SP-49 (cell line): ENCODE measurements around a stretch of chr15.

DNA sequence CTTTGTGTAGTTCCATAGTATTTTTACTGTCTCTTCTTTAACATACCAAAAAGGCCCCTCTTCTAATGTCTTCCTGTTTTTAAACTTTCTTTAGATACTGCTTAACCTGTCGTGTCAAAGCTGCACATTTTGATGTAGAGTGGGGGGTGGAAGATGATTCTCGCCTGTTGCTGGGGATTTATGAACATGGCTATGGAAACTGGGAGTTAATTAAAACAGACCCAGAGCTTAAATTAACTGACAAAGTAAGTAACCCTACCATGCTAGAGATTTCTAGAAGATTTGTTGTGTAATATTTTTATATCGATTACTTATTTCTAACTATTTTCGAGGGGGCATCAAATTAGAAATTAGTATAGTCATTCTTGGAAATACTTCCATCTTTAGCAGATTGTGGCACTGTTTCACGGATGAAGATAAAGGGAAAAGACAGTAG is 91.8 kb downstream of the RGMA start:
- PRO-cap: no peak

DNA sequence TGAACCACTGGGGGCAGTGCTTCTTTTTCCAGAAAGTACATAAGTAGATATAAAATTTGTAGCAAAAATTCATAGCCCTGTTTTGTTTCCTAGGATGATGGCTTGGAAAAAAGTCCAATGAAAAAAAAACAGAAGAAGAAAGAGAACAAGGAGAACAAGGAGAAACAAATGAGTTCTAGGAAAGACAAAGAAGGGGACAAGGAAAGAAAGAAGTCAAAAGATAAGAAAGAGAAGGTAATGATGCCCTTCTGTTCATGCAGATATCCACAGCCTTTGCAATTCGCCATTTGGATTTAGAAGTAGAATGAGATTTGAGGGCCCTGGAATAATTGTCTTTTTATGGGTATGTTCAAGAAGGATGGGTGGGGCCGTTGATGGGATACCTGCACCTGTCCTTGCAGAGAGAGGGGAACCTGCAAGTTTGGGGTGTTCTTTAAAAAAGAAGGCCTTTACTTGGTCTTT is 86.9 kb downstream of the RGMA start:
- PRO-cap: no peak

DNA sequence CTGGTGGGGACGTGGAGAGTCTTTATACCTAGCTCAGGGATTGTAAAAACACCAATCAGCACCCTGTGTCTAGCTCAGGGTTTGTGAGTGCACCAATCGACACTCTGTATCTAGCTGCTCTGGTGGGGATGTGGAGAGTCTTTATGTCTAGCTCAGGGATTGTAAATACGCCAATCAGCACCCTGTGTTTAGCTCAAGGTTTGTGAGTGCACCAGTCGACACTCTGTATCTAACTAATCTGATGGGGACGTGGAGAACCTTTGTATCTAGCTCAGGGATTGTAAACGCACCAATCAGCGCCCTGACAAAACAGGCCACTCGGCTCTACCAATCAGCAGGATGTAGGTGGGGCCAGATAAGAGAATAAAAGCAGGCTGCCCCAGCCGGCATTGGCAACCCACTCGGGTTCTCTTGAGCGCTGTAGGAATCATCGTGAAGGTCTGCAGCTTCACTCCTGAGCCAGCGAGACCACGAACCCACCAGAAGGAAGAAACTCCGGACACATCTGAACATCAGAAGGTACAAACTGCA is 56.6 kb downstream of the RGMA start:
- PRO-cap: no peak

DNA sequence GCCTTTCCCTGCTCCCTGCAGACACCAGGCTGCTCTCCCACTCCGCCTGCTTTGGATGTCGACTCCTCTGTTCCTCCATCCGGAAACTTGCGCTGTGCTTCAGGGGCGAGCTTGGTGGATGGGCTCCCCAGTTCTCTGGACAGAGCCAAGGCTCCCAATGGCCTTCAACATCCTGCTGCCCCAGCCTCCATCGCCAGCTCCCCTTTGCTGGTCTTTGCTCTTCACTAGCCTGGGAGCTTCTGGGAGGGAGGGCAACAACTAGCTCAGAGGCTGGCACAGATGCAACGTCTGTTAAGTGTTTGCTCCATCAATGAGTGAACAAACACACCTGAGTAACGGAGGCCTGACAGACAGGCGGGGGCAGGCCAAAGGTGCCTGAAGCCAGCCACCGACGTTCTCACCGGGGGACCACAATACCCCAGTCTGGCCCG is 39.0 kb downstream of the RGMA start:
- PRO-cap: no peak

GRCh38 chr15:93070092-93070514 is 18.9 kb downstream of the RGMA start:
- PRO-cap: no peak

DNA sequence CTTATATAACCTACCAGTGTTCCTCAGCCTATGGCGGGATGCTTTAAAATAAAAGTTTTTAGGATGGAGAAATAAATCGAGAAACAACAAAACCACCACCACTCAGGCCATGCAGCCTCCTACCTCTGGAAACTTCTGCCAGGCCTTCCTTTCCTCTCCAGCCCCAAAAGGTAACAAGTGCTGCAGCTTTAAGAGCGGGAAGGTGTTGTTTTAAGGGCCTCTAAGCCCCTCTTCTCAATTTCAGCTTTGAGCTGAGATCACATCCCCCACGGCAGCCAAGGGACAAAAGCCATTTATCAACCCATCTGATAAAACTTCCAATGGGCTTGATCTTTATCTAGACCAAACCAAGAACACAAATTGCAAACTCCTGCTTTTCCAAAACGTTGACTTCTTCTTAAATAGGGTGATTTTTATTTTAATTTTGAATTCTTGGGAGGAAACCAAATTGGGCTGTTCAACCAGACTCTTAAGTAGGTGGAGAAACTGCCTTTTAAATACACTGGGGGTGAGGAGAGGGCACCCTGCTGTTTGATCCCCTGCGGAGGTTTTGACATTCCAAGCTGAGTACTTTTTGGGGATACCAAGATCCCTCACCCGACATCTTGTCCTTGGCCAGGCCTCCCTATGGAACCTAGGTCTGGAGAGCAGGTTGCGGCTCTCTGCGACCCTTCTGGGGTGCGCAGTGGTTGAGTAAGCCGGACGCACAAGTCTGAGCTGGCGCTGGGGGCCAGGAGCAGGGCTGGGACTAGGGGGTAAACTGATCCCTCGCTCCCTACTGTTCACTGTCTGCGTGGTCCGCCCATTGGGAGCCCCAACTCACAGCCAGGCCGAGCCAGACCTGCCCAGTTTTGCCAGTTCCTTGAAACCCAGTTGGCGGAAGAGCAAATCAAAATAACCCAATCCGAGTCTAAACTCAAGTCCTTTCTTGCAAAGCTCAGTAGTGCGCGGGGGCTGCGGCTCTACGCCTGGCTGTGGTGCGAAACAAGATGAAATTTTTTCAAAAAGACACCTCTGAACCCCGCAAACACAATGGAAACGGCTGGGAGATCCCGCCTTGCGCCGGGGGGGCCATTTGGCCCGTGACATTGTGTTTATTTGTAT is 17.8 kb downstream of the RGMA start:
- PRO-cap: no peak

GRCh38 chr15:93086060-93087381 is 2.5 kb downstream of the RGMA start:
- PRO-cap: no peak

- PRO-cap: no peak
Measured at GRCh38 chr15:94004679-94005159, 226.6 kb upstream of the MCTP2 start.

DNA sequence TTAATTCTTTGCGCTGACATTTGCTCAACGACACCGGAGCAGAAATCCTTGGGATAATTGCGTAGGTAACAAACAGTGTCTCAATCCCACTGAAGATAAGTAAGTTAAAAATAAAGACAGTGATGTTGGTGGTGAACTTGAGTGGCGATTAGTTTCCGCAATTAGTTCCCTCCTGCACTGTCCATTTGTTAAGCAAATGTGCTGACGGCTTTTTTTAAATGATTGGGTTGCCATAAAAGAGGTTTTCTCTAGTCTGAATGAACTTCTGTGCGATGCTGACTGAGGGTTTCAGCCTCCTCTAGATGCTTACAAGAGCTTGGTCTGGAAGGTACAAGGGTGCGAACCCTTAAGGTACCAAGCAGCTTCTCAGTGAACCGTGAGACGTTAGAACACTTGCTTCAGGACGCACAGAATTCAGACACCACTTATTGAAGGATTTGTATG is 729 bp downstream of the MCTP2 start:
- PRO-cap: no peak

DNA sequence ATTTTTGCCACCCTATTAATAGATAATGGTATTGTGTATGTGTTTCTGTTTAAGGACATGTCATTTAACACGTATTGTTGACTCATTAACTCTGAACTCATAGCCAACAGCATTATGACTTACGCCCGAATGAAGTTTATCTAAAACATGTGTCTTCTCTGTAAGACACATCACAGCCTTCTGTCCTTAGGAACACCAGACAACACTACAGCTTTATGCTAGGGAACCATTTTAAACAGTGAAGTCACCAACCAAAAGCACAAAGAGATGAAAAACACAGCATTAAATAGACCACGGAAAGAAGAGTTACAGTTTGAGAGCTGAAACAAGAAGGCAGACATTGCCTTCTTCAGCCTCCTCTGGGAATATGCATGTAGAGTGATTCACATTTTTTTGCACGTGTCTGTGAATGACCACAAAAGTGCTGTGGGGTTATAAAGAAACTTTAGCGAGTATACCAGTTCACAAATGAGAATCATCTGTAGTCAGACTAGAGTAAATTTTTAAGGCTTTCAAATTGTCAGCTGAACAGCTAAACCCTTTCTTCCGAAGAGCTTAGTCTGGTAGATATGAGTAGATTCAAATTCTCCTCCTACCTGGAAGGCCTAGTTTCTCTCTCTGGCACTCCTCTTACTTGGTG is 32.2 kb downstream of the MCTP2 start:
- PRO-cap: no peak

- PRO-cap: no peak
Measured at GRCh38 chr15:94306664-94307237, 75.4 kb downstream of the MCTP2 start.

DNA sequence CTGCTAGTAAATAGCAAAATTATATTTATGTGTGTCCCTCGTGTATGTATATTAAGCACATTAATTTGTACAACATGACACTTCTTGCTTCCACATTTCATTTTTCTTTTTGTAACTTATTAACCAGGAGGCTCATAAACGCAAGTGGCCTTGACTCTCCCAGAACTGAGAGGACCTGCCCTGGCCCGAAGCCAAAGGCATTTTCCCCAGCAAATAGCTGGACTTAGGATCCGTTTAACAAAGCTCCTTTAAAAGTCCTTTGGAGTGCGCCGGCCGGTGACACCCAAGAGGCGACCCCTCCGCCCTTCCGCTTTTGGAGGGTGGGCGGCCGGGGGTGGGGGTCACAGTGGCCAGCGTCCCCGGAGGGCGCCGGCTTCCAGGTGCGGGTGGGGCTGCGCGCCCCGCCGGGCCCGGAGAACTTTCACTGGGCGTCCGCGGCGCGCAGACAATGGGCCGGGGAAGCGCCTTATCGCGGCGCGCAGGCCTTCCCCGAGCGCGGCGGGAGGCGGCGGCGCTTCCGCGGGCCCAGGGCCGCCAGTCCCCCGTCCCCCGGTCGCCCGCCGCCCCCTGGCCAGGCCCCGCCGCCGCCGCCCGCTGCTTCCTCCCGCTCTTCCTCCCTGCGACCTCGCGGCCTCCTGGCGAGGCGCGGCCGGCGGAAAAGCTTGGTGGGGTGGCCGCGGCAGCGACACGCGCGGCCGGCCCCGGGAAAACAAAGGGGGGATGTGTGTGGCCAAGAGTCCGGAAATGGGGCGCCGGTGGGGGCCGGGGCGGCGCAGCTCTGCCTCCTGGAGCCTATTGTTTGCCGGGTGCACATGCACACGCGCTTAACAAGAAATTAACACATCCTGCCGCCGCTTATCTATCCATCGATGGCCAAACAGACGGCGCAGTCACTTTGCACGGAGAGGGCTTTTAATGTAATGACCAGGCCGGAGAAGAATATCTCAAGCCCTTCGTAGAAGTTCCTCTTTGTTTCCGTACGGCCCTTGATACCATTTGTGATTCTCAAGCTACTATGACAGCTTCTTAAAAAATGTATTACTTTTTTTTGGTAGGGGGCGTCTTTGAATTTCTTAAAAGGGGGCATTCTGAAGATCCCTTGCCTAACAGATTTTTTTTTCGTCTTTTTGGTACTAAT is 613.5 kb downstream of the MCTP2 start:
- PRO-cap: no peak

- PRO-cap: no peak
Measured at GRCh38 chr15:95079760-95080060, 848.3 kb downstream of the MCTP2 start.

GRCh38 chr15:95169666-95170958 is 938.8 kb downstream of the MCTP2 start:
- PRO-cap: no peak

DNA sequence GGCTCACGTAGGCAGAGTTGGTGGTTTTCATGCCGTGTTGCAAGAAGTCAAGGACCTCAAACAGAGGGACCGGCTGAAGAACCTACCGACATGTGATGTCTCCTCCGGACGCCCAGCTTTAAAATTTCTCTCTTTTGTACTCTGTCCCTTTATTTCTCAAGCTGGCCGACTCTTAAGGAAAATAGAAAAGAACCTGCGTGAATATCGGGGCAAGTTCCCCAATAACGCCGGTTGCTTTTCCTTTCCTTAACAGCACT is 964.5 kb downstream of the MCTP2 start:
- PRO-cap: no peak

GRCh38 chr15:95259966-95260383 is 1028.6 kb downstream of the MCTP2 start:
- PRO-cap: no peak

DNA sequence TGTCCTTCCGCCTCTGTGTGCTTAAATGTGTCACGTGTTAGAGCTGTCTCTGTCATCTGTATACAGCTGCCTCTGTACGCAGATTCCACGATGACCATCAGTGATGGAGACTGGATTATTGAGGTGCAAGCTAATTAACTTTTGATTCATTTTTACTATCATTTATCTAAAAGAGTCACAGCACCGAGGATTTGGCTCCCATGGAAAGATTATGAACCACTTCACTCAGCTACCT is 1048.0 kb downstream of the MCTP2 start:
- PRO-cap: no peak

- PRO-cap: no peak
Measured at GRCh38 chr15:95284897-95285553, 1045.5 kb upstream of the NR2F2 start.

GRCh38 chr15:95289275-95289492 is 1041.3 kb upstream of the NR2F2 start:
- PRO-cap: no peak

- PRO-cap: no peak
Measured at GRCh38 chr15:95327661-95327959, 1002.9 kb upstream of the NR2F2 start.